ENCODE results near the gene SLC6A4.

GRCh38 chr17:29285884-29286835, 7.8 kb downstream of the NUFIP2 start:
- RRBS: no CpG with 5 or more reads among the region's 7 CpGs

DNA sequence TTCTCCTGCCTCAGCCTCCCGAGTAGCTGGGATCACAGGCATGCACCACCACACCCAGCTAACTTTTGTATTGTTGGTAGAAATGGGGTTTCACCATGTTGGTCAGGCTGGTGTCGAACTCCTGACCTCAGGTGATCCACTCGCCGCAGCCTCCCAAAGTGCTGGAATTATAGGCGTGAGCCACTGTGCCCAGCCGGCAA, 38.5 kb upstream of the NUFIP2 start:
- RRBS: no CpG with 5 or more reads among the region's 6 CpGs

DNA sequence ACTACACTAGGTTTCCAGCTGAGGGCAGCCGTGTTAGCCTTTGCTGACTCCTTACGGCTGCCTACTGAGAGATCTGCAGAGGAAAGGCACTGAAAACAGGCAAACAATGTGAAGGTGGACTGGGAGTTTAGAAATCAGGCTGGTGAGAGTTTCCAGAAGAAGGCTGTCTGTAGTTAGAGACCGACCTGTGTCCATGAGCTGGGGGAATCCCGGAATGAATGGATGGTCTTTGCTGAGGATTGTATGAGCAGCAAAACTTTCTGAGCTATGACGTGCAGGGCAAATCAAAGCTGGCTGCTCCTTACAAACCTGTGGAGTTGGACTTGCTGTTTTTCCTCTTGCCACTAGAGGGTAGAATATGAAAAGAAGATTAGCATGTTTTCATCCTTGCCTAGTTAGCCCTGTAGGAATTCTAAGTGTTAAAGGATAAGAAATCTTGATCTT, 20.2 kb upstream of the TAOK1 start:
- RRBS: no CpG with 5 or more reads among the region's 5 CpGs

- RRBS: no CpG with 5 or more reads among the region's 7 CpGs
These were observed 1.2 kb downstream of the TAOK1 start for GRCh38 chr17:29391442-29391723.

- RRBS: no CpG with 5 or more reads among the region's 8 CpGs
These were observed 64.3 kb downstream of the ABHD15 start for GRCh38 chr17:29502475-29502941.

DNA sequence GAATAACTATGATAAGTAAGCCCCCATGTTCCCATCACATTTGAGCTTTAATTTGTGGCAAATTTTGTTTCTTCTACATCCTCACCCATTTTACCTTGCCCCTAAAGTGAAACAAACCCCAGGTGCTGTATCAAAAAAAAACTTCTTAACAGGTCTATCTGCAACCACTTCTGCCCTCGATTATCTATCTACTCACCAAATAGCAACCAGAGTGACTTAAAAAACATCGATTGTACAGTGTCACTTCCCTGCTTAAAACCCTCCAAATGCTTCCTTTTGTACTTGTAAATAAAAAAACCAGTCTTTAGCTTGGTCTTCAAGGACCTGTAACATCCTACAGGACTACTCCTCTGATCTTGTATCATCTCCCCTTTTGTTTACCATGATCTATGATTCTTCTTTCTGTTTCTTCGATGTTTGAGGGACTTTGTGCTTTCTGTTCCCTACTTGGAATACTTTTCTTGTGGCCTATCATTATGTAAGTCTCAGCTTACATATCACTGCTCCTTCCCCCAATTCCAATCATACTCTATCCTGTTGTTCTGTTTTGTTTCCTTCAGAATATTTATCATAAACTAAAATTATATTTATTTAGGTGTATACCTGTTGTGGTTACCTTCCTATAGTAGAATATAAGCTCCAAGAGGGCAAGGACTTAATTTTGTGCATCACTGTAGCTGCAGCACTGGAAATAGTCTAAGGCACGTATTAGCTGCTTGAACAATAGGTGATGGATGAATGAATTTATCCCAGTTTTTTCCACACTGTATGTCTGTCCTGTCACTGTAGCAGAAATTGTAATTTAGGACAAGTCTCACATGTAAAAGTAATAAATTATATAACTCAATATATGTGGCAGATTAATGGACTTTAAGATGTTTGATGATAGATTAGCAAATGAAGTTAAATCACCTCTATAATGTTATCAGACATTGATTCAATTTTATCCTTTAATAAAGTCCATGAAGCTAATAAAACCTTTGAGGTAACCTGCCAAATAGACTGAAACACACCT, 82.9 kb upstream of the CORO6 start:
- RRBS: no CpG with 5 or more reads among the region's 4 CpGs

GRCh38 chr17:29767147-29767723, 144.5 kb upstream of the CORO6 start:
- RRBS: no CpG with 5 or more reads among the region's 2 CpGs

GRCh38 chr17:30207704-30208234, 27.7 kb downstream of the SLC6A4 start:
- RRBS: no CpG with 5 or more reads among the region's 10 CpGs

- RRBS: 7% methylated on average over 10 of the region's 90 CpGs
These were observed at the start of gene SLC6A4 for GRCh38 chr17:30235190-30236303. SLC6A4 (minus strand) TSS chr17:30235697.

DNA sequence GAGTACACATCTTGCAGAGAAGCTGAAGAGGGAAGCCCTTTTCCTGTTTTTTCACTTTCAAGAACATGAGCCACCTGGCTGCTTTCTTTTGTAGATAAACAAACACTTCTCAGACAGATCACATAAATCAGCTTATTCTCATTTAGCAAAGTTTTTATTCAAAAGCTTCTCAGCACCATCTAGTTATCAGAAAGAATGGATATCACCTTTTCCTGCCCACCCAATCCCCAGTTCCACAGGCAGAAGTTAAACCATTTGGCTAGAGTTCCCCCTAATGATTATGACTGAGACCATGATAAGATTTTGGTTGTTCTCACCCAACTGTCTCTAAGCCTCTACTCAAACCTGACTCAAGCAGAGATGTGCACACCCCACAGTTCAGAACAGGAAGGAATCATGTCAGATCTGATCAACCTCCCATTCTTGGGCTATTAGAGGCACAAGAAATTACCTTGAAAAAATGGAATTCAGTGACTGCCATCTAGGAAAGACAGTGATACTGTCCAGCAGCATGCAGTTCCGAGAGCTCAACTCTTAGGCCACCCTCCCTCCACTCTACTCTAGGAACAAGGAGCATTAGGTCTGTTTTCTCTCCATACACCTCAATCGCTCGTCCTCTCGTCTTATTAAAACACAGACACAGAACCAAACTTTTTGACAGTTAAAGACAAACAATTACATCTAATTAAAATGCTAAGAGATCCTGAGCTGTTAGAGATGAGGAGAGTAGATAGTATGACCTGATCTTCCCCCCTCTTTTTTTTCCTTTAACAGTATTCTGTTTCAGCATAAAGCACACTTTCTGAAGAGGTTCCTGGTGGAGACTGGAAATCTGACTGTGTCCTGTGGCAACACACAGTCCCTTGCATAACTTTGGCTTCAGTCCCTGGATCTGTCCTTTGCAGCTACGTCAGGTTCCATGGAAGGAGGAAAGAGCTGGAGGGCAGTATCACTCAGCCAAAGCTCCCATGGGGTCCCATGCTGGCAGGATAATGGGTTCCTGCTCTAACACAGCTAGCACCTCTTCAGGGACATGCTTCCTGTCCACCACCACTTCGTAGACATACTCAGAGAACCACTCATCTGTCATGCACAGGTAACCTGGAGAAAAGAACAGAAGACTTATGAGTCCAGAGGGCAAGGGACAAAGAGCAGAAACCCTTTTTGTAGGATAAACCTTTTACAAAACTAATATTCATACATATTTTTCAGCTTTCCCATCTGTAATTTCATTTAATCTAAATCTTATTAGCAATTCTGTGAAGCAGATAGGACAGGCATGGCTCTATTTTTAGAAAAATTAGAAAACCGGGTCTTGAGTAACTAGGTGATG, 13.0 kb upstream of the SLC6A4 start:
- RRBS: no CpG with 5 or more reads among the region's 7 CpGs

DNA sequence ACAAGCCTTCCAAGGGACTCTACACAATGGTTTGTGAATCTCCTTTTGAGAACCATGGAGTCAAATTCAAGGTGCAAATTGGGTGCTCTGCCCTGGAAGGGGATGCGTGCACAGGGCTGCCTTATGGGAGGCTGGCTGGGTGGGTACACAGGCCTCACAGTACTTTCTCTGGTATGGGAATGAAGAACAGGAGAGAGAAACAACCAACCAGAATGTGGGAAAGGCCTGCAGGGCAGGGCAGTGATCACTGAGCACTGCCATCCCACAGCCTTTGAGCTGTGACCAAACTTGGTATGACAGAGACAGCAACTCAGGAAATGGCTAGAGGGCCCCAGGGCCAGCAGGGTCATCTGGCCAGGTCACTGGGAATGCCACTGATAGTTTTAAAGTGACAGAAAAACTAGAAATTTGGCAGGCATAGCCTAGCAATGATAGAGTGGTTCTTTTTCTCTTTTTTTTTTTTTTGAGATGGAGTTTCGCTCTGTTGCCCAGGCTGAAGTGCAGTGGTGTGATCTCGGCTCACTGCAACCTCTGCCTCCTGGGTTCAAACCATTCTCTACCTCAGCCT, 3.8 kb upstream of the TMIGD1 start:
- RRBS: no CpG with 5 or more reads among the region's 3 CpGs

DNA sequence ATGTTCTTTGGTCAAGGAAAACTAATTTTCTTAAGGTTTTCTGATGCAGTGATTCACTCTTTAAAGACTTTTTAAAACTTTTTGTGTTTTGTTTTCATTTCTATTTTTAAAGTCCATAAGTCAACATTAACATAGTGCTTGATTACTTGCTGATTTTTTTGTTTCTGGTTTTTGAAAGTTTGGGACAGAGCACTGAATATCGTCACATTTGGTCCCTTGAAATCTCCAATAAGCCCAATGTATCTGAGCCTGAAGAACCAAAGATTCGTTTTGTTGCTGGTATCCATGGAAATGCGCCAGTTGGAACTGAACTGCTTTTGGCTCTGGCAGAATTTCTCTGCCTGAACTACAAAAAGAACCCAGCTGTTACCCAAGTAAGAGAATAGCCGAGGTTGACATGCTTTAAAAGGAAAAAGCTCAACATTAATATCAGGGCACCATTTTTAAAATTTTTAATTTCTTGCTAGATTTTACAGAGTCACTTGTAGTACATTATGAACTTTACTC, 27.8 kb upstream of the GOSR1 start:
- RRBS: no CpG with 5 or more reads among the region's 4 CpGs

DNA sequence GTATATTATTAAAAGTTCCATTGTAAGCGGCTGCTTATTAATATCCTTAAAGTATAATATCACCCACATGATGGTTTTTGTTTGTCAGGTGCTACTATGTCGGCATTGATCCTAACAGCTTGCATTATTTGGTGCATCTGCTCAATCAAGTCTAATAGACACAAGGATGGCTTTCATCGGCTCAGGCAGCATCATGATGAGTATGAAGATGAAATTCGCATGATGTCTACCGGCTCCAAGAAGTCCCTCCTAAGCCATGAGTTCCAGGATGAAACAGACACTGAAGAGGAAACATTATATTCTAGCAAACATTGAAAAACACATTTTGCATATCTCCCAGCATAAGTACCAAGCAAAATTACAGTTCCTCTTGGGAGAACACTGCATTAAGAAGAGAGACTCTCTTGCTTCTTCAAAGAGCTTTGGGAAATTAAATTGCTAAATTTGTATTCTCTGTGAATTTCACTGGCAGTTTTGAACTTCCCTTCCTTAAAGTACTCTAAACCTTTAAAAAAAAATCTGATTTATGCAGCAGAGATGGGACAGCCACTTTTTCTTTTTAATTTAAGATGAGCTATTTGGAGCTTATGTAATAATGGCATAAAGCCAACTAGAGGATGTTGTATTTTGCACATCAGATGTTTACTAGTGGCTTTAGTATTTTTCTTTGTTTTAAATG, 12.6 kb upstream of the GOSR1 start:
- RRBS: no CpG with 5 or more reads among the region's 5 CpGs

- RRBS: 96% methylated on average over 1 of the region's 9 CpGs
These were observed 94.4 kb downstream of the GOSR1 start for GRCh38 chr17:30571575-30571952.

DNA sequence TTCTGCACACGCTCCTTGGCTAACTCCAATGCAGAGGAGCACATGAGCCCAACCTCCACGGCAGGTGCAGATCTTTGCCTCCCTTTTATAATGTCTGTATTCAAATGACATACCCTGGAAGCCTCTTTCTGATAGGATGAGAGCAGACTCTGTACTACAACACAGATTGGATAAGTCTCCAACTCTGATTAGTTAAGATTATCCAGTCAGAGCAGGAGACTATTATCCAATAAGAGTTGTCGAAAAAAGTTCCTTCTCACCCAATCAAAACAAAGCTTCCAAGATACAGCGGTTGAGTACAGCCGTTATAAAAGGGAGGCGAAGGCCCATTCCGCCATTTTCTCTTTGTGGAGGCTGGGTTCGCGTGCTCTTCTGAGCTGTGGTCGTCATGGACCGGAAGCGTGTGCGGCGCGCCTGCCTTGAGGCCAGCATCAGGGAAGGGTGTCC, 98.9 kb downstream of the GOSR1 start:
- RRBS: no CpG with 5 or more reads among the region's 15 CpGs

GRCh38 chr17:30600988-30601672, 123.9 kb downstream of the GOSR1 start:
- RRBS: 3% methylated on average over 8 of the region's 35 CpGs

DNA sequence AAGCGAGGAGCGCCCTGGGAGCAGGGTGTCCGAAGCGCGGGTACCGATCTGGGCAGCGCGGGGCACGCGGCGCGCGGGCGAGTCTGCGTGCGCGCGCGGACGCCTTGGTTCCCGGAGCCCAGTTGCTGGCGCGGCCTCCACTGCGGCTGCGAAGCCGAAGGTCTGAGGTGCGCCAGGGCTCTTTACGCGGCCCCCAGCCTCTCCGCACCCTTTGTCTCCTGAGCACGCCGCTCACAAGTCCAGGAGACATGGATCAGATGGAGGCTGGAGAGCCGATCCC, 118.4 kb downstream of the CRLF3 start:
- RRBS: no CpG with 5 or more reads among the region's 33 CpGs

DNA sequence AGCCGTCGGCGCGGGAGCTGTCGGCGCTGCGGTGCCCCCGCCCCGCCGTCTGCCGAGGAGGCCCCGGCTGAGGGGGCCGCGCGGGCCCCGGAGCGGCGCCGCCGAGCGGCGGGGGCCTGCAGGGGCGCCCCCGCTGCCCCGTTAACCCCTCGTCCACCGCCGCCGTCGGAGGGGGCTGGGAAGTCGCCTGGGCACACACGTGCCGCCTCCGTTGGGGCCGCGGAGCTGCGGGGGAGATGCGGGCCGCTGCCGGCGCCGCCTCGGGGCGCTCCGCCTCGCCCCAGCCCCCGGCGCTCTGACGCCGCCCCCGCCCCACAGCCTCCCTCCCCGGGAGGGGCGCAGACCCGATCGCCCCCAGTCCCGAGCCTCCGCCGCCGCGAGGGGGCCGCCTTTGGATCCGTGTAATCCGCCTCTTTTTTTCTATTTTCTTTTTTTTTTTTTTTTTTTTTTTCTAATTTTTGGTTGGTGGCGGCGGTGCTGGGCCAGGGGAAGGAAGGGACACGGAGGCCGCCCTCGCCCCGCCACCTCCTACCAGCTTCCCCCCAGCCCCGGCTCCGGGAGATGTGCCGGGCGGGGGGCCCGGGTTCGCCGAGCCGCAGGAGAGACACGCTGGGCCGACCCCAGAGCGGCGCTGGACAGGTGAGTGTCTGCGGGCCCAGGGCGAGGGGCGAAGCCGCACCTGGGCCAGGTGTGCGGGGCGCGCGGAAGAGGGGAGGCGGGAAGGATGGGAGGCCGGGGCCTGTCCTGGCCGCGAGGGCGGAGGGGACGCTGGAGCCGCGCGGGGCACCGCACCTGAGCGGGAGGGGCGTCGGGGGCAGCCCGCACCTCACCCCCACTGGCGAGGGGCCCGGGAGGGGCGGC, 115.1 kb downstream of the CRLF3 start:
- RRBS: no CpG with 5 or more reads among the region's 106 CpGs

Measured in brain (tissue), 1 donor.